Skeletal muscle satellite cell (primary cell): ENCODE measurements around a stretch of chr10.

DNA sequence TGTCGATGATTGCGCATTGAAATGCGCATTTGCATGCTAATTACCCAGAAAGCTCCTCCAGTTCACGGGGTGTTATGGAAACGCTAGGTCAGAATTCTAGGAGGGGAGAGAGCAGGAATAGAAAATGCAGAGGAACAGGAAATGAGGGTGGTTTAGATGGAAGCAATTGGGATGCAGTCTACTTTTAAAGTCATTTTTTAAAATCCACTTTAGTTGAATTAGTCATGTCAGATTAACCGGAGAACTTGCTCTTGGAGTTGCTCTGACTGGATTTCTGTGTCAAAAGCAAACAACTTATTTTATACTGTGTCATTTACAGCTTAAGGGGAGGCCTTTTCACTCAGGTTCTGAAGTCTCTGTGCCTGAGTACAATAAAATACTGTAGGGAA lies 39.3 kb upstream of the MSRB2 start:
- CAGE, long polyA plus RNA: no peak

DNA sequence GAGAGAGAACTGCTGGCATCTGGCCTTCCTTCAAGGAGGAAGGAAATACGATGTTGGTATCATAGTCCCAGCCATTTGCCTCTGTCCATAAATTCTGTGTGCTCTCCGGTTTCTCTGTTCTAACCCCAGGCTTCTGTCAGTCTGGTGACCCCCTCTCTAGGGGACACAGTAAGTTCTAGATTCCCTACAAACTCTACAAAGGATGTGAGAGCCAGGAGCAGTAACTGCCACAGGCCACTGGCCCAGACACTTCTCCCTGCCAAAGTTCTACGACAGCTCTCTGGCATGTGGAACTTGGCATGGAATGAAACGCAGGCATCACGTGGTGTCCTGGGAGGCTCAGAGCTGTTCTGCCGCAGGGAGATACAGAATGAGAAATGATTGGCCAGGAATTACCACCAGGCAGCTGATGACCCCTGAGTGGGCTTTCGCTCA lies 29.9 kb upstream of the MSRB2 start:
- CAGE, long polyA plus RNA: no peak

GRCh38 chr10:24119299-24119906 lies 89.5 kb upstream of the KIAA1217 start:
- CAGE, long polyA plus RNA: no peak

DNA sequence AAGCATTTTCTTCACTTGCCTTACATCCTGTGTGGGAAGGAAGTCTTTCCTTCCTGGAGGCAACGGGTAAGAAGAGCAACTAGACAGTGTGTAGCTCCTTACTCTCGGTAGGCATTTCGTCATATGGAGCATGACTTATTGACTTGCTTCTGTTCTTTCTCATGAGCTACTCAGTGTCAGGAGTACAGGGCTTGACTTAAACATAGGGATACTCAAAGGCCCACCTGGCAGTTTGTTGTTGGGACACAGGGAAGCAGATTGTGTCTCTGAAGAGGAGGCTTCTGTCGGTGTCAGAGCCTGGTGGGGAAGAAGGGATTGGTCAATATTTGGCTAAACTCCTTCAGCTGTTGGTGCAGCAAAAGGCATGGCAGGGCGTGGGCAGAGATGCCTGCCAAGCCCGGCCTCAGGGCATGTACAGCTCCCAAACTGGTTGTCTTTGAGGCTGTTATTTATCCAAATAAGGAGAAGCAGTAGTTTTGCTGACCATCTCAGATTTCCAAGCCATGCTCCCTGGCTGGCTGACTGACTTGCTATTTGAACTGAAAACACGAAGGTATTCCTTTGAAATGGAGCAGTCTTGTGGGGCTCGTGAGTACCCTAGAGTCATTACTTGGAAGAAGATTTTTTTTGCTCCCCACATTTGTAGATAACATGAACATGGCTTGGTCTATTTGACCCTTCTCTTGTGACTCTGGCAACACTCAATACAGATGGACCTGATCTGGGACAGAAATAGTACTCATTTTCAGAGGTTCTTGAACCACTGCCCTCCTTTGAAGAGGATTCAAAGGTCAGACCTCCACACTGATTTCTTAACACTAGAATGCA lies 249.0 kb downstream of the KIAA1217 start:
- CAGE, long polyA plus RNA: no peak

DNA sequence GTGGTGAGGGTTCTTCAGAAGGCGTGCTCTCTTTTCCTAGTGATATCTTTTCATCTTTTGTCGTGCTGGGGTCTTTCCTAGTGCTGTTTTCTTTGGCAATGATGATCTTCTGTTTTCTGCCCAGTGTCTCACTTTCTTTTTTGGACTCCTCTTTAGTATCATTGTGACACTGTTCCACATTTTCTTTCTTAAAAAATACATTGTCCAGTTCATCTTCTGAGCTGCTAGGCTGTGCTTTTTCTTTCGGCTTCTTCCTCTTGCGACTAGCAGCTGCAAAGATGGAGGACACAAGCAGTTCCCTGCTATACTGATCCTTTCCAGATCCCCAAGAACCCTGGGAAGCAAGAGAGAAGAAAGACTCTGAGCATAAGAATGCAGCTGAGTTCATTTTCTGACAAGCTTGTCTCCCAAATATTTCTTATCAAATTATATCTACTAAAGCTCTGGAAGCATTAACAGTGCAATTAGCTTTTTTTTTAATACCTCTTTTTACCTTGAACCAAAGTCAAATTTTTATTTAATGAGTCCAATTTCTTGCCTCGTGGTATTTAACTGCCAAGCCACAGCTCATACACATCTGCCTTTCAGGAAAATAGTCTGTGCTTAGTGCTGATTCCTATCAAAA lies 137.8 kb downstream of the ARHGAP21 start:
- CAGE, long polyA plus RNA: no peak

- CAGE, long polyA plus RNA: no peak
Measured at GRCh38 chr10:24623021-24623786, 100.5 kb downstream of the ARHGAP21 start.

DNA sequence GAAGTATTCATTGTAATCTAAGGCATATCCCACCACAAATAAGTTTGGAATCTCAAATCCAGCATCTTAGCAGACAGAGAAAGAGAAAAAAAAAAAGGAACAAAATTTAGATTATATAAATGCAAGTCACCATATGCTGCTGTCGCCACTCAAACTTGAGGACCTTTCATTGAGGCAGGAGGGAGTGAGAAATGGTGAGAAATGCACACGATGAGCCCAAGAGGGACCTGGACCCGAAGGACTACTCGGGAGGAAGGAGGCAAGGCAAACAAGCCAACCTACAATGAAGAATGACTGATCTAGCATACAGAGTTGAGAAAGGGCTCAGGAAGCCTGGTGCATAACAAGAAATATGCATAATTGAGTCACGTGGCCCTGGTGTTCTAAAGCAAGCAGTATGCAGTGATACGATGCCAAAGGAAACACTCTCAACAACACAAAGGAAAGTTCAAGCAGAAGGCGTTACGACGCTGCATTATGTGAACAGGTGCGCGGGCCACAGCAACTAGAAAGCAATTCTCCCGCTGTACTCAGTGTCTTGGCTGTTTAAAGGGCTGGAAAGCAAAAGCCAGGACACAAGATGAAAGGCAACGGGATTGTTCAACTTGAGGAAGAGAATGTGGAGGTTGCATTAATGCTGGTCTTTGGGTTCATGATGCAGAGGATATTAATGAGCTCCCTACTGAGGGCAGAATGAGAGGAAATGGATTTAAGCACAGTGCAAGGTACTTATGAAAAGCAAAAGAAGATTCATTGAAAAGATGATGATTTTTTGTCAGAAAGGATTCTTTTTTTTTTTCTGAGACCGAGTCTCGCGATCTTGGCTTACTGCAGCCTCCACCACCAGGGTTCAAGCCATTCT lies 100.8 kb downstream of the PRTFDC1 start:
- CAGE, long polyA plus RNA: no peak

DNA sequence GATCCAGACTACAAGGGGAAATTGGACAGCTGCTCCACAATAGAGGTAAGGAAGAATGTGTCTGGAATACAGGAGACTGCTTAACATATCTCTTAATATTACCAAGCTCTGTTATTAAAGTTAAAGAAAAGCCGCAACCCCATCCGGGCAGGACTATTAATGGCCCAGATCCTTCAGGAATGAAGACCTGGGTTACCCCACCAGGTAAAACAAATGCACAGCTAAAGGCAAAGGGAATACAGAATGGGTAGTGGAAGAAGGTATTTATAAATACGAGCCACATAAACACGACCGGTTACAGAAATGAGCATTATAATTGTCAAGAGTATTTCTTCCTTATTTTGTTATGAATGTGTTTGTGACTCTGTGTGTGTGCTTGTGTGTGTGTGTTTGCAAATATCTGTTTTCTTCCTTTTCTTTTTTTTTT lies 49.5 kb upstream of the MYO3A start:
- CAGE, long polyA plus RNA: no peak

DNA sequence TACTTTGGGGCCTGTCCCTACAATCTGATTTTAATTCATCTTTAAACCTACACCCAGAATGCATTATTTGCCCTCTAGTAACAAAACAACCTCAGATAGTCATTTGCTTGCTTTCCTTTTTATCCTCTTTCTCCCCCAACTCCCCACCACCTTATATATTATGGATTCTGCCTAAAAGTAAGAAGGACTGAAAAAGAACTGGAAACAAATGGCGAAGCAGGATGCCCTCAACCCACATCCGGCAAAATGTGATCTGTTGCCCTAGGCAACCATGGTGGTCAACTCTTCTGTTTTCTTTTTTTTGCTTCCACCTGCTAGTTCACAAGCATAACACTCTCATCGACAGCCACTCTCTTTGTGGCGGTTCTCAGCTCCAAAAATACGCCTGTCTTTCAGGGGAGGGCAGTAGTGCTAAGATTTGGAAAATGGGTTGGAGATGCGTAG lies 10.5 kb downstream of the APBB1IP start:
- CAGE, long polyA plus RNA: no peak

GRCh38 chr10:26512403-26512836 lies 74.3 kb downstream of the APBB1IP start:
- CAGE, long polyA plus RNA: no peak

GRCh38 chr10:26566852-26567401 lies 128.8 kb downstream of the APBB1IP start:
- CAGE, long polyA plus RNA: no peak

DNA sequence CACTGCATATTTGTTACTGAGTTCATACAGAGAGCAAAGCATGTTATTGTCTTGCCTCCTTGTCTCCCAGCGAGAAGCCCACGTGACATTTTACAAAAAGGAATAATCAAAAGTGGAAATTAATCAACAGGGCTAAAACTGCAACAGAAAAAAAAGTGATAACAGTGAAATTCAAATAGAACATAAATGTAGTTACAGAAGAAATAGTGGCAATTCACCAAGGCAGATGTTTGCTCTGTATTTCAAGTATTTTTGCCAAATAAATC lies 35.4 kb upstream of the PDSS1 start:
- CAGE, long polyA plus RNA: no peak

- CAGE, long polyA plus RNA: no peak
Measured at GRCh38 chr10:26700768-26701207, 3.3 kb downstream of the PDSS1 start.

DNA sequence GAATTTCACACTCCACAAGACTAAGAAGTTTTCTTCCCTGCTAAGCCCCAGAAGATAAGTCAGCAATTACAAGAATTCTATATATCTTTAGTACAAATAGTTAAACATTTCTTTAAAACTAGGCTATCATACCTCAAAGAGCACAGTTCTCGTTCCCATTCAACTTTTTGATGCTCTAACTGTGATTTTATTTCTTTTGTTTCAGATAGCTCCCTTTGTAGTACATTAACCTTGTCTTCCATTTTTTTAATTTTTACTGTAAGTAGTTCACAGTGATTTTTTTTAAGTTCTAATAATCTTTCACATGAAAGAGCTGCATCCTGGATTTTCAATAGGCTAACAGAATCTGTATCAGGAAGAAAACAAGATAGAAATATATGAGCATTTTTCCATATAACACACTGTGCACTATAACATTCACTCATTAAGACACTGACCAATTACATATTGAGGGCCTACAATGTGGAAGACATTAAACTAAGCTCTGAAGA lies 60.4 kb downstream of the ANKRD26 start:
- CAGE, long polyA plus RNA: no peak

GRCh38 chr10:27060243-27060771 lies 40.0 kb downstream of the ANKRD26 start:
- CAGE, long polyA plus RNA: no peak

GRCh38 chr10:27525799-27526071 lies 21.6 kb downstream of the RAB18 start:
- CAGE, long polyA plus RNA: no peak

DNA sequence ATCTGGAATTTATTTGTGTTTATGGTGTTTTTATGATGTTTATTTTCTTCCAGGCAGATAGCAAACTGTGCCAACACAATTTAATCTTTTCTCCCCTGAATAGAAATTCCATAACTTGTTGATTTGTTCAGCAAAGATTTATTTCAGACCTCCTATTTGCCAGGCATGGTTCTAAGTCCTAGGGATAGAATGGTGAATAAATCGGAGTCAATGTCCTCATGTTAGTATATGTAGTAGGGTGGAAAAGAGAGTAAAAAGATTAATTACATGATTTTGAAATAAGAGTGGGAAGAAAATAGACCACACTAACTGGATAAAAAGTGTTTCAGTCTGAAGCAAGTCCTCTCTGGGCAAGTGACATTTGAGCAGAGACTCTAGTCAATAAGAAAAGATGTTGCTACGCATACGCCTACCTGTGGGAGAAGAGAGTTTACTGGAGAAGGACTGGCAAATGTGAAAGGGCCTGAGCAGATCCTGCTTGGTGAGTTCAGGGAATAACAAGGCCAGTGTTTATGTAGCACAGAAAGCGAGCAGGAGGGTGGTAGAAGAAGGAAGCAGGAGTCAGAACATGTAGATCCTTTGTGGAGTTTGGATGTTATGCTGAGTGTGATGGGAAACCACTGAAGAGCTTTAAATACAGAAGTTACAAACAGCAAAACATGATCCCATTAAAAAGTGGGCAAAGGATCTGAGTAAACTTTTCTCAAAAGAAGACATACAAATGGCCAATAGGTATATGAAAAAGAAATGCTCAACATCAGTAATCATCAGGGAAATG lies 43.3 kb downstream of the RAB18 start:
- CAGE, long polyA plus RNA: no peak

DNA sequence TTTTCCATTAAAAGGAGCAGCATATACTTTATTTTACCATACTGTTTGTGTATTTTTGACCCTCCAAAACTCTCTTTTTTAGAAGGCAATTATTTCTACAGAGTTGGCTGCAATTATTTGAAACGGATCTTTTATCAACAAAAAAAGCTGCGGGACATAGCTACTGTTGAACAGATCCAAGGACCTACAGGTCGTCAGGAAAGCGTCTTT lies 93.0 kb upstream of the MKX start:
- CAGE, long polyA plus RNA: no peak

GRCh38 chr10:28291763-28292187 lies 11.1 kb downstream of the MPP7 start:
- CAGE, long polyA plus RNA: no peak

- CAGE, long polyA plus RNA: no peak
Measured at GRCh38 chr10:28327453-28327954, 24.6 kb upstream of the MPP7 start.